Heart right ventricle (tissue), 2 donors: ENCODE results near the gene LBX2.

GRCh38 chr2:74278068-74278614 lies 65.1 kb downstream of the SLC4A5 start:
- PRO-cap, 2 experiments: no peak in any of the 2 experiments

DNA sequence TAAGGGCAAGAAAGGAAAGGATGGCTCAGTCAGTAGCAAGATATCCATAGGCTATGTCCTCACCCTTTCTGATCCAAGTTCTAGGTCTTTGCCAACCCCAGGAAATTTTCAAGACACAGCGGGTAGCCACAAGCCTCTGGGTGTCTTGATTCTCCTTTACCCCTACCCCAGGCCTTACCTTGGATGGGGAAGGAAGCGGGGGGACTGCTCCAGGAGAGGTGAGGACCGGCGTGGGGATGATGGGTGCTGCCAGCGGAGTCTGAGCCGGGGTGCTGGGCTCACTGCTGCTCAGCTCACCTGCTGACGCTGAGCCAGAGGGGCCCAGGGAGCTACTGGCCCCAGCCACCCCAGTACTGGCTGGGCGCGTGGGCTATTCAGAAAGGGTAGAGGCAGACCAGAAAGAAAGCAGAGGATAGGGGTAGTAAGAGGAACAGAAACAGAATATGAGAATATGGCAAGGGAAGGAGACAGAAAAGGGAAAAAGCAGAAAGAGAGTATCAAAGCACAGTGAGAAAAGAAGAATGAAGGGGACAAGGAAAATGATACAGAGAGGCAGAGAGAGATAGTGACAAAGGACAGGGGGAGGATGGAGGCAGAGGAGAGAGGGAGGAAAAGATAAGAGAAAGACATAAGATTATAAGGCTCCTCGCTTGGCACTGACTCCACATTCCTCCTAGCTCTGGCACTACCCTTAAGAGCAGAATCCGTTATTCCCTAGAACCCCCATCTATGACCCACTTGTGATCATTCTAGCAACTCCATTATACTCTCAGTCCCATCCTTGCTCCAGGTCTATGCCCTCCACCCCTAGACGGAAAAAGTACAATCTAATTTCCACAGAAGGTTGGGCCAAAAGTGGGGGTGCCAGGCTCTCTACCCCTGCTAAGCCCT lies 8.5 kb downstream of the DCTN1 start:
- PRO-cap, 2 experiments: no peak in any of the 2 experiments

- PRO-cap, 2 experiments: peak in 1 of 2 experiments; most common plus-strand start chr2:74387663 (in 1)
Measured at GRCh38 chr2:74387506-74387903, 7.4 kb upstream of the DCTN1 start.

DNA sequence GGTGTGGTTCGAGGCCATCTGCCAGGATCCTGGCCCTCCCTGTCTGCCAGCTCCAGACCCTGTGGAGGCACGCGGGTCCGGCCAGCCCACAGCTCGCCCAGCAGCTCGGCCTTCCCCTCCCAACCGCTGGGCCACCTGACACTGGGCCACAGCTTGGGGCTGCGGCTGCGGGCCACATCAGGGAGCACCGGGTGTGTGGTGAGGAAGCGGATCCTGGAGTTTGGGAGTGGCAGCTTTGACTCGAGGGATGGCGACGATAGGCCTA lies 7.0 kb downstream of the C2orf81 start:
- PRO-cap, 2 experiments: no peak in any of the 2 experiments

DNA sequence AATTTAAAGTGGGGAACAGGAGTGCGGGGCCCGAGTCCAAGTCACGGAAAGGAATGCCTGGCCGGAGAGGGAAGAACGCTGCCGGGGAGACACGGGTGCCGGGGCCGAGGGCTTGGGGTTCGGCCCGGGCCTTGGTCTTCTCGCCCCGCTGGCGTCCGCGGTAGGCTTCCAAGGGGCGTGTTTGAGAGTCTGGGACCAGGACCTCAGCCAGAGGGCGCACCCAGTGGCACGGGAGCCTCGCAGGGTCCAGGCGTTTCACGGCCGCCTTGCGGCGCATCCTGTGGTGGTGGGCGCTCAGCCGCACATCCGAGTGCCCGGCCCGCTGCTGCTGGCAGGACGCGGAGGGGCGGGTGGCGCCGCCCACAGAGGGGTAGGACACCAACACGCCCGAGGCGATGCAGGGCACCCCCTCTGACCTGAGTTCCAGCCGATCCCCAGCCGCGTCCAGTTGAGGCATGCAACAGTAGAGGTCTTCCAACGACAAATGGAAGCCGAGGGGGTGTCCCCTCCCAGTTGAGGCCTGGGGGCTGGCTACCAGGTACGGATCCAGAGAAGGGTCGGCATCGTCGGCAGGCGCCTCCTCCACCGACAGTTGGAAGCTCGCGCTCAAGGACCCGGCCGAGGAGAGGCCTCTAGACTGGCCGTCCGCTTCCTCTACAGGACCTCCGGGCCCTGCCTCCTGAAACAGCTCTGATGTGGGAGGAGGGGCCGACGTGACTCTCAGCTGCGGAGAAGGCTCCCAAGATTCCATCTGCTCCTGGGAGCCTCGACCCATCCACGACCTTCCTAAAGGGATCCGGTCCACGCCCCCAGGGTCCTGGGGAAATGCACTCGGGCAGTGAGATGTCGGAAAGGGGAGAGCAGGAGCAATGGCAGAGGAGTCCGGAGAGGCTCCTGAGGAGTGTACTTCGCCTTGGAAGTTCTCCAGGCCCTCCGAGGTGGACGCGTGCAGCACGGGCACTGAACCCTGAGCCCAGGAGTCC lies 6.3 kb downstream of the C2orf81 start:
- PRO-cap, 2 experiments: peak in 2 of 2 experiments; most common plus-strand start position 223 of the sequence (in 2); most common minus-strand start position 656 of the sequence (in 2)

DNA sequence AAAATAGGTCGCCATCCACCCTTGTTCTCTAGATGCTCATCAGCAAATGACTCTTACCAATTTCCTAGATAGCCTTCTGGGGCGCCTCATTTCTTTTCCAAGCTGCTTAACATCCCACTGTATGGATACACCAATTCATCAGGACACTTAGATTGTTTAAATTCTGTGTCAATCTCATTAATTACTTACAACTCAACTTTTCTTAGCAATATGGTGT lies 633 bp upstream of the INO80B start:
- PRO-cap, 2 experiments: no peak in any of the 2 experiments

- PRO-cap, 2 experiments: peak in 2 of 2 experiments; most common plus-strand start chr2:74457678 (in 2); most common minus-strand start chr2:74457530 (in 1)
Measured at GRCh38 chr2:74456947-74457843, 1.0 kb upstream of the WBP1 start.

DNA sequence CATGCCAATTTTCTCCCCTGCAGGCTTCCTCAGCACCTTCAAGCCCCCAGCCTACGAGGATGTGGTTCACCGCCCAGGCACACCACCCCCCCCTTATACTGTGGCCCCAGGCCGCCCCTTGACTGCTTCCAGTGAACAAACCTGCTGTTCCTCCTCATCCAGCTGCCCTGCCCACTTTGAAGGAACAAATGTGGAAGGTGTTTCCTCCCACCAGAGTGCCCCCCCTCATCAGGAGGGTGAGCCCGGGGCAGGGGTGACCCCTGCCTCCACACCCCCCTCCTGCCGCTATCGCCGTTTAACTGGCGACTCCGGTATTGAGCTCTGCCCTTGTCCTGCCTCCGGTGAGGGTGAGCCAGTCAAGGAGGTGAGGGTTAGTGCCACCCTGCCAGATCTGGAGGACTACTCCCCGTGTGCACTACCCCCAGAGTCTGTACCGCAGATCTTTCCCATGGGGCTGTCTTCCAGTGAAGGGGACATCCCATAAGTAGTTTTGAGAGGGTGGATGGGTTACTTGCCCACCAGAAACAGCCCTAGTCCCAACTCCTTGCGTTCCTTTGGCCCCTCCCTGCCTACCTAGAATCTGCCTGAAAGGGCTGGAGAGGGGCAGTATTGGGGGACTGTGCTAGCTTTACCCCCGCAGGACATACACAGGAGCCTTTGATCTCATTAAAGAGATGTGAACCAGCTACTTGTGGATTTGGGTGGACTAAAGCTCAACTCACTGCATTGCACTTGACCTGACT lies 2.1 kb downstream of the WBP1 start:
- PRO-cap, 2 experiments: no peak in any of the 2 experiments

GRCh38 chr2:74481860-74482273 lies 931 bp downstream of the CCDC142 start:
- PRO-cap, 2 experiments: no peak in any of the 2 experiments

GRCh38 chr2:74489002-74489354 lies 6.1 kb downstream of the TTC31 start:
- PRO-cap, 2 experiments: no peak in any of the 2 experiments

DNA sequence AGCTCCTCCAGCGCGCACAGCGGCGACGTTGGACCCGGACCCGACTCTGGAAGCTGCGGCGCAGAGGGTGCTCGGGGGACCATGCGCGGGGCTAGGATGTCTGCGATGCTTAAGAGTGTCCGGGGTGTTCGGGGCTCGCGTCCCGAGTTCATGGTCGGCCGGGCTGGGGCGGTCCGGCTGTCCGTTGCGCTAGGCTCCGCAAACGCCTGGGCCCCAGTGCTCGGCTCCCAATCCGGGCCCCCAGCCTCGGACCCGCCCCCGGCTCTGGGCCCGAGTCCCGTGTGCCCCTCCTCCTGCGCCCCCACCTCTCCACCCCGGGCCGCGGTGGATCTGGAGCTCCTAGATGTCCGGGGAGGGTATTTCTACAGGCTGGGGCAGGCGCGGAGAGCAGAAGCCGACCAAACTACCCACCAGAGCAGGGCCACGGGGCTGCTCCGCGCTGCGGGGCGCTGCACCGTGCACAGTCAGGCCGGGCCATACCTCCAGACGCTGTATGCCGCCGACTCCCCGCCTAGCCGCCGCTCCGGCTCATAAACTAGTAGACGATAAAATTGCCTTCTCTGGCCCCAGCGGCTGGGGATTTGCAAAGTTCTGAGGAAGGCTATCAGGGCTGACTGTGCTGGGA lies at the start of gene LBX2:
LBX2 (minus strand) TSS at position 218 of the 625 bp plus-strand sequence.
- PRO-cap, 2 experiments: no peak in any of the 2 experiments

DNA sequence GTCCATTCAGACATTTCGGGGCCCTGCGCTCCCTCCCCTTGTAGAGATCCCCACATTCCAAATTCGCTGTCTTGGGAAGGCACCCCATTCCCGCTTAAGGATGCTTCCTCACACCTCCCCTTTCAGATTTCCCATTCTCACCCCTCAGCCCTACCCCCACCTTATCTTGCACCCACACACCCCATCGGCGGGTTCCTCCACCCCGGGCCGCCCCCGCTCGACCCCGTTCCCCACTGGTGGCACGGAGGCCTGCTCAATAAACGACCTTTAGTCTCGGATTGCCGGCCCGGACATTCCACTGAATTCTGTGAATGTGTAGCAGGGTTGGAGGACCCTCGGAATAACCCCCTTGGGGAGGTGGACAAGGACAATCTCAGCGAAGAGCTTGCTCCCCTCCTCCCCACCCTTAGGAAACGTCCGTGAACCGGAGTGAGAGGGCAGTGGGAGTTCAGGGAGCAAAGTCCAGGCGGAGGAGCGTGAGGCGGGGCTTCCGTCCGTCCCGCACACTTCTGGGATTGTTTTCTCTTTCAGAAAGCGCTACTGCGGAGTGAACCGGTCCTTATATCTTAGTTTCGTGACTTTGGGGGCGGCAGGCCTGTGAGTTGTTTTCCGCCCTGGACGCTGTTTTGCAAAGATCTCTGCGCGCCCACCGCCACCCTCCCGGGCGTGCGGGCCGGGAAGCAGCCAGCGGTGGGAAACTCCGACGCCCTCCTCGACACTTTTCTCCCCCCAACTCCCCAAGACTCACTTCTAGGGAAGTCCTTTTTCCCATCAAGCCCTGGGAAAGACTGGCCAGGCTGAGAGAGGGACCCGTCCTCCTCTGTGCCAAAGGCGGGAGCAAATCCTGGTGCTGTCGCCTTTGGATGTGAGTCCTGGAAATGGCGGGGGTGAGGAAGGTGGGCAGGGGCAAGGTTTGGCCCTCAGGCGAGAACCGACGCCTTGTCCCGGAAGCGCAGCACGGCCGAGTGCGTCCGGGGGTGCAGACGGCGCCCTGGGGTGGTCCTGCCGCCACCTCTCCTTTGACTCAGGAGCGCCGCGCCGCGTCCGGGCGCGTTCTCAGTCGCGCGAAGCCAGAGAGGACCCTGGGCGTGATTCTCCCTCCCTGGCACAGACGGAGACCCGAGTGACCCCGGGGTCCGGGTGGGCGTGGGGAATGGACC lies 3.1 kb upstream of the LBX2 start:
- PRO-cap, 2 experiments: peak in 2 of 2 experiments; most common plus-strand start position 530 of the sequence (in 2); most common minus-strand start position 514 of the sequence (in 1)

DNA sequence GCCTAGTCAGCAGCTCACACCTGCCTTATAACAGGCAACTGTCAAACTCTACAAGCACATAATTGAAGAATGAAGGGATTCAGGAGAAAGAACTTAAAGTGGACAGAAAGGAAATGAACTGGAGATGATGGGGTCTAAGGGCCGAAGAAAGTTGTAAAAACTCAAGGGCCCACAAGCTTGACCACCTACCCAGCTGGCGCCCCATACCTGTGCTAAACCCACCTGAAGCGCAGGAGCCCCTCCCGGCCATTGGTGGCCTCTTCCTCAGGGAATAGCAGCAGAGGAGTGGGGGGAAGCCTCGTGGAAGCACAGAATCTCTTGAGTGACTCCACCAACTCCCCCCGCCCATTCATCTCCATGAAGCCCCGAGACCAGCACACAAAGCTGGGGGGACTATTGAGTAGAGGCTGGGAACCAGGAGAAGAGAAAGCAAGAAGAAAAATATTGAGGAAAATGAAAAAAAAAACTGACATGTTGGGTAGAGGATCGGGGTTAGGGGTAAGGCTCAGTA lies 922 bp downstream of the AUP1 start:
- PRO-cap, 2 experiments: no peak in any of the 2 experiments

DNA sequence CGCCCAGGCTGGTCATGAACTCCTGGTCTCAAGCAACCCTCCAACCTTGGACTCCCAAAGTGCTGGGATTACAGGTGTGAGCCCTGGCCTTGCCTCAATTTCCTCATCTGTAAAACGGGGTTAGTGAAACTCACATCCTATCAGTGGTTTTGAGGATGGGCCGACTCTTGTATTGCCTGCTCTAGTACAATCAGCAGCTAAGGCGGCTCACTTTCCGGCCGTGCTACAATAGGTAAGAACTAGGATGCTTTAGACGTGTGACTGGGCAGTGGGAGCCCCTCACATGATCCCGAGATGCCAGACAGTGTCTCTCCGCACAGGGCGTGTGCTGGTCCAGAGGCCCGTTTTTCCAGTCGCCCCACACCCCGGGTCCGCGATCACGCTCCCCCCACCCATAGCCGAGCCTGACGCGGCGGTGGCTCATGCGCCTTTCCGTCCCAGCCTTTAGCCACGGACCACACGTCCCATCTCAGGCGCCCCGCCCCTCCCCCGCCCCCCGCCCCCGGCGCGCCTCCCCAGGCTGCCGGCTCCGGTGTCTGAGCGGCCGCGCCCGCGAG lies 409 bp upstream of the HK2 start:
- PRO-cap, 2 experiments: peak in 2 of 2 experiments; most common minus-strand start position 417 of the sequence (in 1)

- PRO-cap, 2 experiments: no peak in any of the 2 experiments
Measured at GRCh38 chr2:74867591-74868689, 34.0 kb downstream of the HK2 start.

GRCh38 chr2:74872831-74873420 lies 39.0 kb downstream of the HK2 start:
- PRO-cap, 2 experiments: no peak in any of the 2 experiments

GRCh38 chr2:74873871-74874614 lies 40.1 kb downstream of the HK2 start:
- PRO-cap, 2 experiments: no peak in any of the 2 experiments

GRCh38 chr2:75608249-75608790 lies 38.3 kb upstream of the MRPL19 start:
- PRO-cap, 2 experiments: no peak in any of the 2 experiments

DNA sequence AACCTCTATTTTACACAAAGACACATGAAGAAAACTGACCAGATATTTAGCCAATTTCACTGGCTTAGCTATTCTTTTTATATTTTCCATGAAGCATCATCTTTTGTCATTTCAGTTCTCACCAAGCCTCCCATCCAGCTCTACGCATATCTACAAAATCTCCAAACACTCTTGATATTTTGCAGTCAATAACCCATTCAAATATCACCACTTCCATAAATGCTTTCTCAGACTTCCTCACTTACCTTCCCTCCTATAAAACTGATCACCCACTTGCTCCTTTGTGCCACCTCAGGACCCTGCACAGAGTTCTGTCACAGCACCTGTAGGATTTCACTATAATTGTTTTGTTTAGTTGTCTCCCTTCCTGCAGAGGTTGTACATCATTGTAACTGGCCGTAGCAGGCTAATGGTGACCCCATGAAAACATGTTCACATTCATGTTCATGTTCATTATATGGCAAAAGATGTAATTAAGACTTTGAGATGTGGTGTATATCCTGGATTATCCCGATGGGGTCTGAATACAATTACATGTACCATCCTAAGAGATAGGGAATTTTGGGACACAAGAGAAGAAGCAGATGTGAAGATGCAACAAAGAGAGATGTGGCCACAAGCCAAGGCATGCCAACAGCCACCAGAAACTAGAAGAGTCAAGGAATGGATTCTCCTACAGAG lies 13.3 kb downstream of the GCFC2 start:
- PRO-cap, 2 experiments: no peak in any of the 2 experiments

GRCh38 chr2:78621691-78621905 lies 403.9 kb upstream of the REG3G start:
- PRO-cap, 2 experiments: no peak in any of the 2 experiments